HepG2 (cell line): ENCODE data around the genes ARMC7 and SMIM5.

- RRBS, 2 experiments = 0% methylated on average over 3 of the region's 37 CpGs
CAGE:
- cytosol, long polyA minus RNA = no peak
- cytosol, long polyA plus RNA = no peak
- long polyA plus RNA = no peak
- nucleus, long polyA minus RNA = no peak
- nucleus, long polyA plus RNA = no peak
Measured at GRCh38 chr17:74923499-74923890, 440 bp upstream of the USH1G start.

- RRBS, 2 experiments = no CpG with 5 or more reads among the region's 70 CpGs
CAGE:
- cytosol, long polyA minus RNA = start-site peak on the plus strand at chr17:75109968-75109975, 86 reads
- cytosol, long polyA plus RNA = no peak
- long polyA plus RNA = start-site peak on the plus strand at chr17:75109961-75109975, 89 and 116 reads in 2 replicates
- nucleus, long polyA minus RNA = no peak
- nucleus, long polyA plus RNA = no peak
Measured at GRCh38 chr17:75109734-75110625, at the start of gene ARMC7. Gene ARMC7 (plus strand): TSS chr17:75109969.

DNA sequence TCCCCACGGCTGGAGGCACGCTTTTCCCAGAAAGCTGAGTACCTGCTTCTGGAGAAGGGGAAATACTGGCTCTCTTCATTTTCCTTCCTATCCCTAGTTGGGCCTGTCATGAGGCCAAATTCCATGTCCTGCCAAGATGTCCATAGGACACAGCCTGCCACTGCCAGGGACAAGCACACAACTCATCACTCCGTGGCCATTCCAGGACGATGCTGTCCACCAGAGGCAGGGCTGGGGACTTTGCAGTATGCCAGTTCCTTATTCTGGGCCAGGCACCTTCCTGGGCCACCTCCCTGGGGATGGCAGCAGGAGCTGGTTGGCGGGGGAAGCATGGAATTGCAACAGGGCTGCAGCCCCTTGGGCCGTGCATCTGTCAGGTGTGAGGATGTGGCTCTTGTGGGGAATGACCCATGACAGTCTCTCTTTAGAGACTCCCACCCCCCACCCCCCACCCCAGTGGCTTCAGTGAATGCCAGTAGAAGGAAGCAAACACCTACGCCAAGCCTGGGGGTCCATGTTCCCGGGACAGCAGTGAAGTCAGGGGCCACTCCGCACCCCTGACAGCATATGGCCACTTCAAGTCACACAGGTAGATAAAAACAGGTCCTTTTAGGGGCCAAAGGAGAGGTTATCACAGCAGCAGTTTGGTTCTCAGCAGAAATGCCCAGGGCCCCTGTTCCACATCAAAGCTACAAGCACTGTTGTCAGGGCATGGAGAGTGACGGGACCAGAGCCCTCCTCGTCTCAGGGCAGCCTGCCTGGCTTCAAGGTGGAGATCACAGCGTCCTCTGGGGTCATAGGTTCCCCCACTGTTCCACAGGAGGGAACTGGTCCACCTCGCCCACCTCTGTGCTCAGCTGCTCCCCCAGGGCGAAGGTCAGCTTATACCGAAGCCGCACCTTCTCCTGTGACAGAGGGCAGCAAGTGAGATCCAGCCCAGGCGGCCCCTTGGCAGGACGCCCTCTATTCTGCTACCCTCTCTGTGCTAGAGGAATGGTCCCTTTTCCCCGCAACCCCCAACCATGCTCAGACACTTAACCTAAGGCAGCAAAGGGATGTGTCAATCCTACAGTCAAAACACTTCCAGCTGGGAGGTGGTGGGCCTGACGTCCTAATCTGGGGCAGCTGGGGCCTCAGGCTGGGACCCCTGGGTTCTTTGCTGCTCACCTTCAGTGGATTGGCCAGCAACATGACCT is 23.5 kb downstream of the GGA3 start:
- RRBS, 2 experiments = no CpG with 5 or more reads among the region's 20 CpGs
CAGE:
- cytosol, long polyA minus RNA = no peak
- cytosol, long polyA plus RNA = no peak
- long polyA plus RNA = no peak
- nucleus, long polyA minus RNA = no peak
- nucleus, long polyA plus RNA = no peak

GRCh38 chr17:75252358-75253327 is 8.8 kb downstream of the GGA3 start:
- RRBS, 2 experiments = no CpG with 5 or more reads among the region's 15 CpGs
CAGE:
- cytosol, long polyA minus RNA = no peak
- cytosol, long polyA plus RNA = no peak
- long polyA plus RNA = no peak
- nucleus, long polyA minus RNA = no peak
- nucleus, long polyA plus RNA = no peak

DNA sequence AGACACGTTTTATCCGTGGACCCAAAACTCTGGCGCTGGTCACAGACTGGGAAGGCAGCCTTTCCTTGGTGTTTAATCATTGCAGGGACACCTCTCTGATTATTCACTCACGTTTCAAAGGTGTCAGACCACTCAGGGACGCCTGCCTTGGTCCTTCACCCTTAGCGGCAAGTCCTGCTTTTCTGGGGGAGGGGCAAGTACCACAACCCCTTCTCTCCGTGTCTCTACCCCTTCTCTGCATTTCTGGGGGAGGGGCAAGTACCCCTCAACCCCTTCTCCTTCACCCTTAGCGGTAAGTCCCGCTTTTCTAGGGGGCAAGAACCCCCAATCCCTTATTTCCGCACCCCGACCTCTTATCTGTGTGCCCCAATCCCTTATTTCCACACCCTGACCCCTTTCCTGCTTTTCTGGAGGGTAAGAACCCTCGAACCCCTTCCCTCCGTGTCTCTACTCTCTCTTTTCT is 8.0 kb downstream of the GGA3 start:
- RRBS, 2 experiments = no CpG with 5 or more reads among the region's 13 CpGs
CAGE:
- cytosol, long polyA minus RNA = no peak
- cytosol, long polyA plus RNA = no peak
- long polyA plus RNA = no peak
- nucleus, long polyA minus RNA = no peak
- nucleus, long polyA plus RNA = no peak

- RRBS, 2 experiments = no CpG with 5 or more reads among the region's 4 CpGs
CAGE:
- cytosol, long polyA minus RNA = no peak
- cytosol, long polyA plus RNA = no peak
- long polyA plus RNA = no peak
- nucleus, long polyA minus RNA = no peak
- nucleus, long polyA plus RNA = no peak
Measured at GRCh38 chr17:75269843-75270095, 1.3 kb downstream of the MIF4GD start.

- RRBS, 2 experiments = no CpG with 5 or more reads among the region's 14 CpGs
CAGE:
- cytosol, long polyA minus RNA = no peak
- cytosol, long polyA plus RNA = no peak
- long polyA plus RNA = no peak
- nucleus, long polyA minus RNA = no peak
- nucleus, long polyA plus RNA = no peak
Measured at GRCh38 chr17:75313588-75314318, 24.5 kb upstream of the SLC25A19 start.

DNA sequence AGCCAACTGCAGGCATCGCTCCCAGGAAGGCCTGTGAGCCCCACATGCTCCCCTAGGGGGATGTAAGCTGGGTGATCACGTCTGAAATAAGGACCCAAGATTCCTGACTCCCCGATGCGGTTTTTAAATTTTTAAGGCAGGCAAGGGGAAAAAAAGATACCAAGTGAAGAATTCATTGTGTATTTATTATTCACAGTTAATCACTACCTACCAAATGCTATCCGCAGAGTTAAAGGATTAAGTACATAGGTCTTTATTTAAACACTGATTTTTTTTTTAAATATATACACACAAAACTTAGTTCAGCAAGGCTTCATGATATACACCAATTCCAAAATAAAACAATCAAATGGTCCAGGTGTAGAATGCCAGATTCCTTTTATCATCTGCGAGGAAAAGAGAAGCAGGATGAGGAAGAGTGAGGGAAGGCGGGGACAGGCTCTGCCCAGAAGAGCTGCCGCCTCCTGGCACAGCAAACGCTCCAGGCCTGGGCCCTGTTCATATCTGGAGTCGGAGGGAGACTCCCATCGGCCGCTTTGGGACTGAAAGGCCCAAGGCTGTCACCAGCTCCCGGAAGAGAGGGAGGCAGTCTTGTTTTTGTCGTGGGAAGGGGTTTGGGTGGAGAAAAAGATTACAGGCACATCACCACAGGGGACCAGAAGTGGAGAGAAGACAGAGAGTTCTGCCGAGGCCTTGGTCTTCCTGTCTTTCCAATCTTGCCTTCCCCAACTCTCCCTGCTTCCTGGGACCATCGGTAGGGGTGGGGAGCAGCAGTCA is 28.9 kb upstream of the SLC25A19 start:
- RRBS, 2 experiments = no CpG with 5 or more reads among the region's 16 CpGs
CAGE:
- cytosol, long polyA minus RNA = no peak
- cytosol, long polyA plus RNA = no peak
- long polyA plus RNA = no peak
- nucleus, long polyA minus RNA = no peak
- nucleus, long polyA plus RNA = no peak

DNA sequence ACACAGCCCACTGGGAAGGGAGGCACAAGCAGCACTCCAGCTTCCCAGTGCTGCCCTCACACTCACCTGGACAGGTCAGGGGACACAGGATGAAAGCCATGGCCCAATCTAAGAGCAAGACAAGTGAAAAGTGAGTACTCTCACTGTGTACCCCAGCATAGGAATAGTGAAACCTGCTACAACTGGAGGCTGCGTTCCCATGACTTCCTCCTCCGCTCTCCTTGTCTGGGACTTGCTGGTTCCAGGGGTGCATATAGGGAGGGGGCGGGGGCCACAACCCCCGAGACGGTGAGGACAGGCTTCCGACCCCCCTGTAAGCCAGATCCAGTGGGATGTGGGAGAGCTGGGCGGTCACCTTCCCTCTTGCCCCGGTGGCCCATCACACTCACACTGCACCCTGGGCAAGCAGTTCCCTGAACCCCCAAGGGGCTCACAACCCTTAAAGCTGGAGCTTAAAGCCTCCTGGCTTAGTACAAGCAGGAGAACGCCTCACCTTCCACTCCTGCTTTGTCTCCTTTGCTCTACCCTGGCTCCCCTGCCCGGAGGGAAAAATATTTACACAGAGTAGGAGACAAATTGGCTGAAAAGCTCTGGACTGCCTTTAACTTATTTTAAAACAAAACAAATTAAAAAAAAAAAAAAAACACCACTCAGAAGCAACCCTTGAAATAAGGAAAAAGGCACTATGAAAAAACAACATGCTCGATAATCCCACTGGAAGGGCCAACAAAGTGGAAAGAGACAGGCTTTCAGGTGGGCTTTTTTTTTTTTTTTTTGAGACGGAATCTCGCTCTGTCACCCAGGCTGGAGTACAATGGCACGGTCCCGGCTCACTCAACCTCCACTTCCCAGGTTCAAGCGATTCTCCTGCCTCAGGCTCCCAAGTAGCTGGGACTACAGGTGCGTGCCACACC is 29.7 kb upstream of the SLC25A19 start:
- RRBS, 2 experiments = 91 to 98% methylated on average over 2 of the region's 17 CpGs
CAGE:
- cytosol, long polyA minus RNA = no peak
- cytosol, long polyA plus RNA = no peak
- long polyA plus RNA = no peak
- nucleus, long polyA minus RNA = no peak
- nucleus, long polyA plus RNA = no peak

- RRBS, 2 experiments = no CpG with 5 or more reads among the region's 5 CpGs
CAGE:
- cytosol, long polyA minus RNA = no peak
- cytosol, long polyA plus RNA = no peak
- long polyA plus RNA = no peak
- nucleus, long polyA minus RNA = no peak
- nucleus, long polyA plus RNA = no peak
Measured at GRCh38 chr17:75363898-75364971, 41.2 kb downstream of the GRB2 start.

- RRBS, 2 experiments = no CpG with 5 or more reads among the region's 11 CpGs
CAGE:
- cytosol, long polyA minus RNA = no peak
- cytosol, long polyA plus RNA = no peak
- long polyA plus RNA = no peak
- nucleus, long polyA minus RNA = no peak
- nucleus, long polyA plus RNA = no peak
Measured at GRCh38 chr17:75428755-75429330, 23.4 kb upstream of the GRB2 start.

- RRBS, 2 experiments = no CpG with 5 or more reads among the region's 11 CpGs
CAGE:
- cytosol, long polyA minus RNA = no peak
- cytosol, long polyA plus RNA = no peak
- long polyA plus RNA = no peak
- nucleus, long polyA minus RNA = no peak
- nucleus, long polyA plus RNA = no peak
Measured at GRCh38 chr17:75485201-75485714, 28.8 kb downstream of the TMEM94 start.

DNA sequence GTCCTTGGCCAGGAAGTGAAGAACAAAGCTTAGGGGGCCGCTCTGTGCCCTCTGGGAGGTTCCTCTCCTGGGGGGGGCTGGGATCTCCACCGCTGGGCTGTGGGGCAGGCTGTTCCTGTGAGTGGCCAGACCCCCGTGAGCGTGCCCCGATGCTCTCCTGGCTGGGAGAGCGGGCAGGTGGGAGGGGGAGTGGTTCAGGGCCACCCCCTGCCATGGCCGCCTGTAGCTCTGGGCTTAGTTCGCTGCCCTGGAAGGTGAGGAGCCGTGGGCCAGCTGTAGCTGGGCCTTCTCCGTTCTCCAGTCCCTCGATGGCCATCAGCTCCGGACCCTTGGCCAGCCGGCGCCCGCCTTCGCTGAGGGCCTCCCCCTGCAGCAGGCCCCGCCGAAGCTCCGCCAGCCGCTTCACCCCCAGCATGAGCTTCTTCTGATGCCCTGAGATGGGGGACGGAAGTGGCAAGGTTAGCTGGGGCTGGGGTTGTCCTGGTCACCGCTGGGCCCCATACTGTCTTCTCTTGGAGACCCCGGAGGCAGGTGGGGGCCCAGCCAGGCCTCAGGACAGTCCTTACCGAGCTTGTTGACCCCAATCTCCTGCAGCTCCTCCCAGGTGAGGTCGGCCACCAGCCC is 12.4 kb downstream of the CASKIN2 start:
- RRBS, 2 experiments = no CpG with 5 or more reads among the region's 25 CpGs
CAGE:
- cytosol, long polyA minus RNA = no peak
- cytosol, long polyA plus RNA = no peak
- long polyA plus RNA = no peak
- nucleus, long polyA minus RNA = no peak
- nucleus, long polyA plus RNA = no peak

DNA sequence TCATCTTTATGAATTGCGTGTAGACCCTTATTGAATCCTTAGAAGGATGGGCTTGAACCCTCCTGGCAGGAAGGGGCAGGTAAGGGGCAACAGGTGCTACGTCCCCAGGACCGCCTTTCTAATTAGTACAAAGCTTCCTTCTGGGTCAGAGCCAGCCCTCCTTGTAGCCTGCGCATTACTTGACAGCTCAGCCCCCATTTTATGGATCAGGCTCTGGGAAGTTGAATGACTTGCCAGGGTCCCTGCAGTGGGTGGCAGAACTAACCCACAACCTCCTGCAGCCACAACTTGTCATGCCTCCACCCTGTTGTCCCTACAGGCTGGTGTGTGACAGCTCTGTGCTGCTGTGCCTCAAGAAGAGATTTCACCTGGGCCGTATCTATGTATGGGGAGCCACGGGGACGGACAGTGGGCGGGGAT is 2.7 kb downstream of the MYO15B start:
- RRBS, 2 experiments = no CpG with 5 or more reads among the region's 8 CpGs
CAGE:
- cytosol, long polyA minus RNA = no peak
- cytosol, long polyA plus RNA = no peak
- long polyA plus RNA = no peak
- nucleus, long polyA minus RNA = no peak
- nucleus, long polyA plus RNA = no peak

DNA sequence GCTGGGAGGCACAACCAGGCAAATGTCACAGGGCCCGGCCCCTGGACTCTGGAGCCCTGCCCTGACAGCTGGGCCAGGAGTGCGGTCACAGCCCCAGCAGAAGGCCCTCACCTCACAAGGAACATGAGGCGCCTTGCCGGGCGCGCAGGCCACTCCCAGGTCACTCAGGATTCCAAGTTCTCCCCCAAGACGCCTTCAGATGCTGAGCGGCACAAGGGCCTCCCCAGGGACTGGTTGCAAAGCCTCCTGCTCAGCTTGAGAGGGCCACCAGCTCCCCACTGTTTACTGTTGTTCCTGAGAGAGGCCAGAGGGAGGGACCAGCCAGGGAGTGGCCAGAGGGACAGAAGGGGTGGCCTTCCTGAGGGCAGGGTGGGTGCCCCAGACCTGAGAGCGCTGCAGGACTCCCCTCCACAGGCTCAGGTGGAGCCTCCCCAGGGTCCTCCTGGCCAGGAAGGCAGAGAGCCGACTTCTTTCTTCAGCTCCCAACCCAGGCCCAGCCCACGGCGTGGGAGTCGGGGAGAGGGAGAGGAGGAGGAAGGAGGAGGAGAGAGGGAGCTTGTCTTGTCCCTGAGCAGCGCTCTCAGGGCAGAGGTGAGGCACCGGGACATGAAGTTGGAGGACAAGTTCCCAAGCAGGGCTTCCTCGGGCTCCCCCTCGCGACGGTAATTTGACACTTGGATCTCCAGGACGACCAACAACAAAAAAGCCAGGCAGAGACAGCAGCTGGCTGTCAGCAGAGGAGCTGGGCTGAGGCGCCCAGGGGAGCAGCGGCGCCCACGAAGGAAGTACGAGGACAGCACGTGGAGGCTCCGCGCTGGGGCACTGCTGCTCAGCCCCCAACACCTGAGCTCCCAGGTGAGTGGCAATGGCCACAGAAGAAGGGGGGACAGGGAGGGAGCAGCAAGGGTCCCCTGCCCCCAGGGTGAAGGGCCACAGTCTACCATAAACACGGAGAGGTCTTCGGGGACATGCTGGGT is at the start of gene SMIM5:
TSS of gene SMIM5 (plus strand) at position 87 of the 977 bp plus-strand sequence.
- RRBS, 2 experiments = 51 to 60% methylated on average over 3 of the region's 30 CpGs
CAGE:
- cytosol, long polyA minus RNA = no peak
- cytosol, long polyA plus RNA = no peak
- long polyA plus RNA = no peak
- nucleus, long polyA minus RNA = no peak
- nucleus, long polyA plus RNA = no peak

GRCh38 chr17:75777611-75778074 is 1.9 kb downstream of the H3-3B start:
- RRBS, 2 experiments = no CpG with 5 or more reads among the region's 3 CpGs
CAGE:
- cytosol, long polyA minus RNA = no peak
- cytosol, long polyA plus RNA = no peak
- long polyA plus RNA = no peak
- nucleus, long polyA minus RNA = no peak
- nucleus, long polyA plus RNA = no peak

- RRBS, 2 experiments = no CpG with 5 or more reads among the region's 15 CpGs
CAGE:
- cytosol, long polyA minus RNA = no peak
- cytosol, long polyA plus RNA = no peak
- long polyA plus RNA = no peak
- nucleus, long polyA minus RNA = no peak
- nucleus, long polyA plus RNA = no peak
Measured at GRCh38 chr17:75808713-75809419, 24.3 kb downstream of the UNK start.

DNA sequence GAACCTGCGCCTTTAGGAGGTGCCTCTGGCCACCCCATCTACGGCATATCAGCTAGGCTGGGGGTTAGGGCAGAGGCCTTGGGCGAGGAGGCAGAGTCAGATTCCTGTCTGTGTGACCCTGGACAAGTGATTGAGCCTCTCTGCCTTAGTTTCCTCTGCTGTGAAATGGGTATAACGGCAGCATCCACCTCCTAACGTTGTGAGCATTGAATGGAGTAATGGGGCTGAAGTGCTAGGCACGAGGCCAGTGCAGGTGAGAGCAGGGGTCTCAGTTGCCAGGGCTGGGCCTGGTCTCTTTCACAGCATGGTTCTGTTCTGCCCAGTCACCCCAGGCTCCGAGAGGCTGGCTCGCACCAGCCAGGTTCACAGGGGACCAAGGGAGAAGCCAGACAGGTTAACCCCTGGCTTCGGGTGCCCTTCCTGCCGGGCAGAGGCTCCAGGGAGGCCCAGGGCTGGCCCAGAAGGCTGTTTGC is 24.0 kb downstream of the UNC13D start:
- RRBS, 2 experiments = no CpG with 5 or more reads among the region's 10 CpGs
CAGE:
- cytosol, long polyA minus RNA = no peak
- cytosol, long polyA plus RNA = no peak
- long polyA plus RNA = no peak
- nucleus, long polyA minus RNA = no peak
- nucleus, long polyA plus RNA = no peak

GRCh38 chr17:76045964-76046433 is 18.9 kb upstream of the EVPL start:
- RRBS, 2 experiments = no CpG with 5 or more reads among the region's 11 CpGs
CAGE:
- cytosol, long polyA minus RNA = no peak
- cytosol, long polyA plus RNA = no peak
- long polyA plus RNA = no peak
- nucleus, long polyA minus RNA = no peak
- nucleus, long polyA plus RNA = no peak

DNA sequence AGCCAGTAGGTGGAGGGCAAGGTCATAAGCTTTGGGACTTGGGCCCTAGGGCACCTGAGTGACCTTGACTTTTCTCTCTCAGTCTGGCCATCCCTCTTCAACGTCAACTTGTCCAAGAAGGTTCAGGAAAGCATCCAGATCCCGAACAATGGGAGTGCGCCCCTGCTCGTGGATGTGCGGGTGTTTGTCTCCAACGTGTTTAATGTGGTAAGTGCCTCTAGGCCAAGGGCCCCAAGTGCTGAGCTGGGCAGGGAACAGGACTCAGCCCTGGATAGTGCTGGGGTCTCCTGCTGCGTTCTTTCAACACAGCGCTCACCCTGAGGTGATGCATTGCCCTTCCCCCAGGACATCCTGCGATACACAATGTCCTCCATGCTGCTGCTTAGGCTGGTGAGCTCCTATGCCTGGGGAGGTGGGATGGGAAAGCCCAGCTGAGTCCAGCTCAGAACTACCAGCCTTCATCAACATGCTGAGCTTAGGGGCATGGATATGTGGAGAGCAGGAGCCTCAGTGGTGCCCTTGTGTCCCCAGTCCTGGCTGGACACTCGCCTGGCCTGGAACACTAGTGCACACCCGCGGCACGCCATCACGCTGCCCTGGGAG is 476 bp downstream of the ZACN start:
- RRBS, 2 experiments = no CpG with 5 or more reads among the region's 14 CpGs
CAGE:
- cytosol, long polyA minus RNA = no peak
- cytosol, long polyA plus RNA = no peak
- long polyA plus RNA = no peak
- nucleus, long polyA minus RNA = no peak
- nucleus, long polyA plus RNA = no peak